OVCAR3 (cell line): Measurements from ENCODE around the gene ACTR6.

DNA sequence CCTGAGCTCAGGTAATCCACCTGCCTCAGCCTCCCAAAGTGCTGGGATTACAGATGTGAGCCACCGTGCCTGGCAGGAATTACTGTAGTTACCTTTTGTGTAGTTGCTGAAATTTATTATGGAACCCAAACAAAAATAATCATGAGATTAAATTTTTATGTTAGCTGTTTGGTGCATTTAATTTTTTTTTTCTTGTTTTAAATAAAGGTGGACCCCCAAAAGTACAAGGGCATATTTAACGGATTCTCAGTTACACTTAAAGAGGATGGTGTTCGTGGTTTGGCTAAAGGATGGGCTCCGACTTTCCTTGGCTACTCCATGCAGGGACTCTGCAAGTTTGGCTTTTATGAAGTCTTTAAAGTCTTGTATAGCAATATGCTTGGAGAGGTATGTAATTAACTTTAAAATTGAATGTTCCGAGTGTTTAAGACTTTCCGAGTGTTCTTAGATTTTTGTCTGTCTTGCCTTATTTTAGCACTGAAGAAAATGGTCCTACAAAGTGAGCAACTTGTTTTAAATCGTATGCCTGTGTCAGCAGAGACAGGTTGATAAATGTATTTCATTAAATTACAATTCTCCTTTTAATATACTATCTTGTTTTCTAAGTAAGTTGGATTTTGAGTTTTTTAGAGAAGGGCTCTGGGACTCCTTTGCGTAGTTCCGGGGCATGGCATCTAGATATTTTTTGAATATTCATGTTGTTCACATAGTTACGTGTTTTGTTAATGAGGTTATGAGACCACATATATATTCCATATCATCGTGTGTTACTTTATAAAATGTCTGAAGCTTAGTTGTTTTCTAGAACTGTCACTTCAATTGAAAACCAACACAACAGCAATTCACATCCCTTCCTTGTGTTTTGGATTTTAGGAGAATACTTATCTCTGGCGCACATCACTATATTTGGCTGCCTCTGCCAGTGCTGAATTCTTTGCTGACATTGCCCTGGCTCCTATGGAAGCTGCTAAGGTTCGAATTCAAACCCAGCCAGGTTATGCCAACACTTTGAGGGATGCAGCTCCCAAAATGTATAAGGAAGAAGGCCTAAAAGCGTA lies 4.5 kb downstream of the SLC25A3 start:
- RRBS, result no CpG with 5 or more reads among the region's 14 CpGs

- RRBS, result no CpG with 5 or more reads among the region's 8 CpGs
Observed at GRCh38 chr12:98604043-98604295, 10.5 kb downstream of the SLC25A3 start.

GRCh38 chr12:100200374-100201336 lies at the start of gene ACTR6:
TSS of gene ACTR6 (plus strand) at chr12:100200815.
- RRBS, result 4% methylated on average over 14 of the region's 43 CpGs

- RRBS, result no CpG with 5 or more reads among the region's 5 CpGs
Observed at GRCh38 chr12:100268053-100268554, 1.1 kb downstream of the SCYL2 start.

- RRBS, result no CpG with 5 or more reads among the region's 4 CpGs
Observed at GRCh38 chr12:100329625-100330398, 27.1 kb upstream of the SLC17A8 start.

- RRBS, result no CpG with 5 or more reads among the region's 1 CpG
Observed at GRCh38 chr12:100445336-100445606, 28.4 kb upstream of the NR1H4 start.

DNA sequence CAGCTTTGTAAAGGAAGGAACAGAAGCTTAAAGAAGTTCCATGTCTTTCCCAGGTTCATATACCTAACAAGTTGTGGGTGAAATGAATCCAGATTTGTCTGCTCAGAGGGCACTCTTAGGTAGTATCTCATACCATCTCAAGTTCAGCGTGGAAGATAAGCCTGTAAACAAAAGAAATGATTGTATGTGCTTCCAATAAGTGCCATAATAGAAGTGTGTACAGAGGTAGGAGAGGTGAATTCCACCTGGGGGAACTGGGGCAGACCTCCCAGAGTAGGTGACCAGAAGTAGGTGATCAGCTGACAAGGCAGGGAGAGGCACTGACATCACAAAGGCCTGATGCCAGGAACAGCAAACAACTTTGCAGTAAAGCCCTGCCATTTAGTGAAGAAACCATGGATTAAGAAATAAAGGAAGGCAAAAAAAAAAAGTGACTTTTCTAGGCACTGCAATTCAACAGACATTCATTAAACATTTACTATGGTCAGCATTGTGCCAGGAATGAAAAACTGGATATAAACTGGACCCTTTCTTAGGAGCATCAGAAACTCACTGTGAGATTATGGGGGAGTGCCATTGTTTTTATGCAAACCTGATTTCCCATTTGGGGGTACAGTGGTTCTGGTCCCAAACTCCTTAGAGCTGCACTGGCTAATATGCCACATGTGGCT lies 31.2 kb downstream of the NR1H4 start:
- RRBS, result no CpG with 5 or more reads among the region's 1 CpG

- RRBS, result no CpG with 5 or more reads among the region's 4 CpGs
Observed at GRCh38 chr12:100673440-100673966, 100.0 kb downstream of the GAS2L3 start.

- RRBS, result 30% methylated on average over 2 of the region's 11 CpGs
Observed at GRCh38 chr12:100795178-100795969, 798 bp downstream of the ANO4 start.

- RRBS, result no CpG with 5 or more reads among the region's 9 CpGs
Observed at GRCh38 chr12:101615867-101616713, 21.3 kb downstream of the MYBPC1 start.

DNA sequence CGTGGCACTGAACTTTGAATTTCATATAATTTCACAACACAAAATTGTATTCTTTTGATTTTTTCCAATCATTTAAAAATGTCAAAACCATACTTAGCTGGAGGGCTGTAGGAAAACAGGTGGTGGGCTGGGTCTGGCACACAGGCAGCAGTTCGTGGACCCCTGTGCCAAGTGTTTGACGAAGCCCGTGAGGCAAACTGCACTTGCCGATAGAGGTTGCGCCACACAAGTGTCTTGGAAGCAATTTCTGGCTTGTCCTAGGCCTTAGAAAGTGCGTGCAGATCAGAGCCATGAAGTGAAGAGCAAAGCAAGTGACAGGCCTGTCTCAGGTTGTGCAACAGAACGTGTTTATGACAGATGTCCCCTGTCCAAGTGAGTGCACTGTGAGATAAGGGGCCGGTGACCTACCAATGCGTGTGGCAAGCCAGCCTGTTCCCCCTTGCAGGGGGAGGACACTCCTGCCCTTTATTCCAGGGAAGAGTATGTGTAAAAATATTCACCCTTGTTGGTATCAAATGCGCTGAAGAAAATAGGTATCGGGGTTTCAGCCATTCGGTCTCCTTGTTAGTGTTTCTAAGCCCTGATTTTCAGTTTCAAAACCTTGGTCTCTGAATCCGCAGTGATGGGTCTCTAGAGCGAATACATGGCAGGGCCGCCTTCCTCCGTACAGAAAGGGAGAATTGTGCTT lies 747 bp upstream of the CHPT1 start:
- RRBS, result no CpG with 5 or more reads among the region's 17 CpGs

DNA sequence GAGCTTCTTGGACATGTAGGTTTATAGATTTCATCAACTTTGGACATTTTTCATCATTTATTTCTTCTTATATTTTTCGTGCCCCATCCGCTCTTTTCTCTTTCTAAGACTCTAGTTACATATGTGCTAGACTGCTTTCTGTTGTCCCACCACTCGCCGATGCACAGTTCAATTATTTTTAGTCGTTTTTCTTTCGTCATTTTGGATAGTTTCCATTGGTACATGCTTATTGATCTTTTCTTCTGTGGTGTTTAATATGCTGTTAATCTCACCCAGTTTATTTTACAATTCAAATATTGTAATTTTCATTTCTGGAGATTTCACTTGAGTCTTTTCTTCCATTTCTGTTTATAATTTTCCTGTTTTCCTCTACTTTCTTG lies 15.0 kb downstream of the CHPT1 start:
- RRBS, result no CpG with 5 or more reads among the region's 6 CpGs

DNA sequence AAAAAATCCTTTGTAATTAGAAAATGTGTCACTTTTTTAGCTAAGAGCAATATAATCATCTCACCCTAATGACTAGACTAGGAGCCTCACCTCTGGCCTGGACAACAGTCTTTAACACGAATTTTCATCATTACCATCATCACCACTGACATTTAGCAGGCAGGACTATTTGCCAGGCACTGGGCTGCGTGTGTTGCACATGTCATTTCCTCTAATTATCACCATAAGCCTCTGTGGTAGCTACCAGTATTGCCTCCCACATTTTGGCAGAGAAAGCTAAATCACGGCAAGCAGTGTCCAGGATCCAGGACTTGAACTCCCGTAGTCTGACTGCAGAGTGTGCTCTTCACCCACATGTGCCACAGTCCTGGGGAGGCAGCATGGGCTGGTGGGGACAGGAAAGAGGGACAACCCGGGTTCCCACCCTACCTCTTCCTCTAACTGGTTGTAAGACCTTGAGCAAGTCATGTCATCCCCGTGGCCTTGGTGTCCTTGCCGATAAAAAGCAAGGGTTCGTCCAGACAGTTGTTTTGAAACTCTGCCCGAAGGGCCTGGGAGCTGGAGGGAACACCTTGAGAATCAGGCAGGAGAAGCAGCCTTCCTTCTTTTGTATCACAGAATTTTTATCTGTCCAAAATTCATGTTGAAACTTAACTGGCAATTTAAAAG lies 4.9 kb upstream of the SYCP3 start:
- RRBS, result no CpG with 5 or more reads among the region's 9 CpGs

DNA sequence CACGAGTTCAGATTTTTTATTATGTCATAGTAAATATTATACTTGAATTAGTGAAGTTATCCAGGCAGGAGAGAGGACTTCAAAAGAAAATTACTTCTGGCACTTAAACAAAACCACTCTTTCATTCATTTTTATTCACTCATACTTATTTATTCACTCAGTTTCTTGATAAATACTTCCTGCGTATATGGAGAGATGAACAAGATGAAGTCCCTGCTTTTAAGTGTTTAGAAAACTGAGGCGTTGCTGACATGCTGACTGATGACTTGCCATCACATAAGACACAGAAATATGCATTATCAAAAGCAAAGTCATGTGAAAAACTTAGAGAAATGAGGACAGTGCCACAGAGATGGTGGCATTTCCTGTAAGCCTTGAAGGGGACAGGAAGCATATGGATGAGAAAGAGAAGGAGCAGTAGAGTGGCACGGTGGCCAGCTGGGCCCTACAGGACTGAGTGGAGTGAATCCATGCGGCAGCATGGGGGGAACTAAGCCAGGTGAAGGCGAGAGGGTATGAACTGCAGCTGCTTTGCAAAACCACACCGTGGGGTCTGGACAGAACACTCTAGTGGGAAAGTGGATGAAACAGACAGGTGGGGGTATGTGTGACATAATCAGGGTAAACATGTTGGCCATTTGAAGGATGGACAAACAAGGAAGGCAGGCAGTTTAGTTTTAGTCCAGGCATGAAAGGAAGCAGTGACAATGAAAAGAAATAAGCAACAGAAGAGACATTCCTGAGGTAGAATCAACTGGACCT lies 10.3 kb upstream of the SYCP3 start:
- RRBS, result no CpG with 5 or more reads among the region's 7 CpGs

GRCh38 chr12:101791233-101791742 lies 39.5 kb downstream of the GNPTAB start:
- RRBS, result no CpG with 5 or more reads among the region's 4 CpGs

GRCh38 chr12:101876700-101877080 lies 690 bp upstream of the DRAM1 start:
- RRBS, result 15% methylated on average over 3 of the region's 19 CpGs

DNA sequence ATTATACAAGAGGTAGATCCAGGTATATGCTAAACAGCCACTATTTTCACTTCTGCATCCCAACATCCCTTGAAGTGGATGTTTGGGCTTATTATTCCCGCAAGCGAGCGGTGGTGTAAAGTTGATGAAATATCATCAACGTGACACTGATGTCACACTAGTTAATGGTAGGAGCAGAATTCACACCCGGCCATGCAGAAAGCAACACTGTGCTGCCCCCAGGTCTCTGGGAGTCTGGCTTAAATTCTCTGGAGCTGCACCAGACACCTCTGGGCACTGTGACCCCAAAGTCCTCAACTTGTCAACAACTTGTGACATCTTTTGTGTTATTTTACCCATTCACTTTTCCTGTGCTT lies 858 bp downstream of the DRAM1 start:
- RRBS, result no CpG with 5 or more reads among the region's 5 CpGs

GRCh38 chr12:102121020-102121286 lies 970 bp downstream of the PARPBP start:
- RRBS, result no CpG with 5 or more reads among the region's 2 CpGs

GRCh38 chr12:102479058-102479911 lies 1.1 kb downstream of the IGF1 start:
- RRBS, result no CpG with 5 or more reads among the region's 12 CpGs